Tongue (tissue), 2 donors: ENCODE results near the gene CHRNA3.

DNA sequence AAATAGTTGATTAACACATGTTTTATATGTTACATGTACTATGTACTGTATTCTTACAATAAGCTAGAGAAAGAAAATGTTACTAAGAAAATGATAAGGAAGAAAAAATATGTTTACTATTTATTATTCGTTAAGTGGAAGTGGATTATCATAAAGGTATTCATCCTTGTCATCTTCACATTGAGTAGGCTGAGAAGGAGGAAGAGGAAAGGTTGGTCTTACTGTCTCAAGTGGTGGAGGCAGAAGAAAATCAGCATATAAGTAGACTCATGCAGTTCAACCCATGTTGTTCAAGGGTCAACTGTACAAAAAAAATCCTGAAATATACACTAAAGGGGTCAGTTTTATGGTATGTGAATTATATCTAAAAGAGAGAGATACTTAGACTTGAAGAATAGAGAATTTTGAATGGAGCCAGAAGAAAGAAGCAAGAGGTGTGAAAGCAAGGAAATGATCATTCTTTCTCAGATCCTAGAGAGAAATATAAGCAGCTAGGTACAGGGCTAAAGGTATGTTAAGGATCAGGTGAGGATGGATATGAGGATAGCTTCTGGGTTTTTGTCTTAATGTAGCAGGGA, 5.8 kb downstream of the HMG20A start:
- RAMPAGE, long total RNA, result no peak

GRCh38 chr15:77622982-77623383, 9.7 kb downstream of the LINGO1 start:
- RAMPAGE, long total RNA, result no peak

GRCh38 chr15:77910359-77910901, 167.1 kb downstream of the TBC1D2B start:
- RAMPAGE, long total RNA, result no peak

DNA sequence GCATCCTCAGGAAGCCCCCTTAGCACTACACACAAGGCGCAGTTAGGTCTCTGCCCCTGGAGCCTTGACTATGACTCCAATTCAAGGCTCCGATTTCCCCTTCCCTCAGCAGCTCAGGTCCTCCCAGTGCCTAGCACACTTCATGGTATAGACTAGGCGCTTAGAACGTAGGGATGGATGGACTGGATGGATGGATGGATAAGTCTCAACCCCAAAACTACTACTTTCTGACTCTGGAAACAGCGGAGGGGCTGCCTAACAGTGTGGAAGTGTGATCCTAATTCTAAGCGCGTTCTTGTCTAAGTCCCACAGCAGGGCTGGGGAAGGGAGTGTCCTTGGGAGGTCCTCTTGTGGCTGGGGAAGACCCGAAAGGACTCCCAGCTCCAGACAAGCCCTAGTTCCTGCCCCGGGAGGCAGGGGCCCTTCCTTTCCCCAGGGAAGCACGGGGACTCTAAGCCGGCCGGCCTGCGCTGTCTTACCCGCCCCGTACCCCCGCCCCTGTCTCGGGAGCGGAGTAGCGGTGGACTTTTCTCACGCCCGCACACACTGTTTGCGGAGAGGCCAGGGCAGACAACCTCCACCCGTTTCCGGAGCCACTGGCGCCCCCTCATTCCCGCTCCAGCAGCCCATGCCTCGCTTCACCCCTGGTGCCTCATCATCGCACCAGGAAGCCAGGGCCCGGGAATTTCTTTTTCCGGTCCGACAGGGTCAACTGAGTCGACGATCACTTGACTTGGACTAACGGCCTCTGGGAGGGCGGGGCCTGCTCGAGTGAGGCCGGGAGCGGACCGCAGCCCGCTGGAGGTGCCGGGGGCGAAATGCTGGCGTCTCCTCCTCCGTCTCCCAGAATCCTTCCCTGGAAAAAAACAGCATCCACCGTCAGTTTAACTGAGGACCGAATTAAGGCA, 133.4 kb downstream of the TBC1D2B start:
- RAMPAGE, long total RNA, result no peak

- RAMPAGE, long total RNA, result no peak
Observed at GRCh38 chr15:77993909-77994553, 83.5 kb downstream of the TBC1D2B start.

GRCh38 chr15:78002803-78003822, 74.4 kb downstream of the TBC1D2B start:
- RAMPAGE, long total RNA, result no peak

GRCh38 chr15:78012591-78013531, 64.7 kb downstream of the TBC1D2B start:
- RAMPAGE, long total RNA, result no peak

DNA sequence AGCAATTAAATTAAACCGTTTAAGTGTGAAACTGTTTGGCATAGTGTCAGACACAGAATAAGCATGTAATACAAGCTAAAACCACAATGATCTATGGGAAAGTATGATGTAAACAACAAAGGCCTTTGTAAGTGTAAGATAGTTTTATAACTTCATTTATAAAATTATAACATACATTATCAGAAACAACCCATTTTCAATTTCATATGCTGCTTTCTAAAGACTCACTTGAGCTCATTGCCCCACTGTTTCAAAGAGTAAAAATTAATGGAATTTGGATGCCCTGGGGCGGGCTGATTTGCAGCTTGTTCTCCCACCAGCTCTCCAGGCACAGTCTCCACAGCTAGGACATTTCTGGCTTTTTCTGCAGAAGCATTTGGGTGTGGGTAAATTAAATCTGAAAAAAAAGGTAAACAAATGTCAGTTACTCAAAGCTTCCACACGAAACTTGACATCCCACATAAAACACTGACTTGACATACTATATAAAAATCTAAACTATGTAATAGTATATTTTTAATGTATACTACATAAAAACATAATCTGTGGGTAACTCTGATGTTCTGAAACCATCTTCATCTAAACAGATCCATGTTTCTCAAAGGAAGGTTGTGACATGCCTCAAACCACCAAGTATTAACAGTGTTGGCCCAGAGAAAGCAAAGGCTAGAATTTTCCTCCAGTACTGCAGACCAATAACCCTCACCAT, 32.7 kb downstream of the TBC1D2B start:
- RAMPAGE, long total RNA, result no peak

- RAMPAGE, long total RNA, result no peak
Observed at GRCh38 chr15:78083868-78084826, 6.6 kb upstream of the TBC1D2B start.

DNA sequence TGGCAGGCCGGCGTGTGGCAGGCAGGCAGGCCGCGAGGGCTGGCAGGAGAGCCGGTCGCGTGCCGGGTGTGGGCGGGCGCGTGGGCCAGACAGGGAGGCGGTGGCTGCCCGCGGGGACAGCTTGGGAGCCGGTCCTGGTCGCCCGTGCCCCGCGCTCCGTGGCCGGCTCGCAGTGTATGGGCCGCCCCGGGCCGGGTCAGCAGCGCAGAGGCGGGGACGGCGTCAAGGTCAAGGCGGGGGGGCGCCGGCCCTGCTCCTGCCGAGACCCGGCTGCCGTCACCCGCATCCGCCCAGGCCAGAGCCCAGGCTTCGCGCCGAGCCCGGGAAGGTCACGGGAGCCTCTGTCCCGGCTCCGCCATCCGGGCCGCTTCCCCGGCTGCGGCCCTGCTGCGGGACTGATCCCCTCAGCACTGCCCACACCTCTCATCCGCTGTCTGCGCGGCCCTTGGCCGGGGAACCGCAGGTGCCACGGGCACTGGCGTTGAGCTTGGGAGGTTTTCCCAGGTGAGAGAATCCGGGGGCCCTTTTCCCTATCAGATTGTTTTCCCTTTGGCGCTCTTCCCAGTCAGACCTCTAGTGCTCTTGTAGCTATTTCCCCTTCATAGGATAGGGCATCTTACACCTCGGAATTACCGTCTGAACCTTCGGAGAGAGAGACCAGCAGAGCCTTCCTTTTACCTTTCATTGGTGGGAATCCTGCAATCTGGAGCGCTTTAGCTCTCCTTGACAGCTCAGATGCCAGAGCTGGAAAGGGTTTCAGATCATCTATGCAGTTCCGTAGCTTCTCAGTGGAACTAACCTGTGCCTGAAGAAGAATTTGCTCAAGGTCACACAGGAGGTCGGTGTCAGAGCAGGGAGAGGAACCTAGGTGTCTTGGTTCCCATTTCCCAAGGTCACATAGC, 528 bp downstream of the IDH3A start:
- RAMPAGE, long total RNA, result no peak

DNA sequence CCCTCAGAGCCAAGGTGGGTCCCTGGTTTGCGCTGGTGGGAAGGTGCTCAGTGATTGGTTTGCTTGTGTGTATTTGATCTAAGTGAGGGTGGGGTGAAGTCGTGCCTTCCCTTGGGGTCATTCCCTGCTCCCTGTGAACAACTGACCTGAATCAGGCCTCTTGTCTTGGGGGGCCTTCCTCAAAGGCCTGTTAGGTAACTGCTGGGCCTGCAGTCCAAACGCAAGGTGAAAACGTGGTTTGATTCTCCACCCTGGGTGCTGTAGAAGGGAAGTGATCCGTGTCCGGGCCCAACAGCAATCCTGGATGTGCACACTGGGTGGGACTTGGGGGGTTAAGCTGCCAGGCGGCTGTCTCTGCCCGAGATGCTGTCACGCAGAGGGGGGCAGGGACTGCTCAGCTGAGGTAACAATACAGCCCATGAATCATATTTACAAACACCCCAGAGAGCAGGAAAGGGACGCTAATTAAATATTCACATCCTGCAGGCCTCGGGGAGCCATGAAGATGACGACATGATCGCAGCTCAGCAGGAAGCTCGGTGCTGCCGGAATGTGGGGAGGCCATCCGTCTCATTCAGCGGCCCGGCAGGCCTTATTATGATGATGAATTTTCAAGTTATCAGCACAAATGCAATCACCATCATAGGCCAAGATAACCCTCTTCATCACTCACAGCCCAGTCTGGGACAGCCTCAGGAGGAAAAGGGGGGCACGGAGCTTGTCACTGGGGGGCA, 18.0 kb upstream of the CRABP1 start:
- RAMPAGE, long total RNA, result no peak

- RAMPAGE, long total RNA, result no peak
Observed at GRCh38 chr15:78406216-78406424, 31.9 kb upstream of the IREB2 start.

GRCh38 chr15:78438375-78439247, 595 bp downstream of the IREB2 start:
- RAMPAGE, long total RNA, result no peak

DNA sequence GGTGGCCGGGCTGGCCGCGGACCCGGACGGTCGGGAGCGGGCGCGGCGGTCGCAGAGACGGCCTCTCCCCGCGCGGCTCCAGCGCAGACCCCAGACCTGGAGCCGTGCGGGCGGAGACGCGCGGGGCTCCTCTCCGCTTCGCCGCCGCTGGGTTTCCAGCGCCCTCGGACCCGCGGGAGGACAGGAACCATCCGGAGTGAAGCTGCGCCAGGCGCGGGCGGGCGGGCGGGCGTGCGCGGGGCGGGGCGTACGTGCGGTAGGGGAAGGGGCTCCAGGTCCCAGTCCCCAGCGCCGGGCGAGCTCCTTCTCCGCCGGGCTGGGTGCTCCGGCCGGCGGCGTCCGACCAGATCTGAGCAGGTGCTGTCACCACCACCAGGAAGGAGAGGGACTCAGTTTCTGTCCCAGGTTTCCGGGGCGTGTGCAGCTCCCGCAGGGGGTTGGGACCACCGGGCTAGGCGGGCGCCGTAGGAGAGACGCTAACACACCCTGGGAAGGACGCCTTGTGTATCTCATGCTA, at the start of gene CHRNA3:
Gene CHRNA3 (minus strand): TSS at position 198 of the 517 bp plus-strand sequence.
- RAMPAGE, long total RNA, result no peak

- RAMPAGE, long total RNA, result no peak
Observed at GRCh38 chr15:78759936-78760654, 51.2 kb downstream of the ADAMTS7 start.

DNA sequence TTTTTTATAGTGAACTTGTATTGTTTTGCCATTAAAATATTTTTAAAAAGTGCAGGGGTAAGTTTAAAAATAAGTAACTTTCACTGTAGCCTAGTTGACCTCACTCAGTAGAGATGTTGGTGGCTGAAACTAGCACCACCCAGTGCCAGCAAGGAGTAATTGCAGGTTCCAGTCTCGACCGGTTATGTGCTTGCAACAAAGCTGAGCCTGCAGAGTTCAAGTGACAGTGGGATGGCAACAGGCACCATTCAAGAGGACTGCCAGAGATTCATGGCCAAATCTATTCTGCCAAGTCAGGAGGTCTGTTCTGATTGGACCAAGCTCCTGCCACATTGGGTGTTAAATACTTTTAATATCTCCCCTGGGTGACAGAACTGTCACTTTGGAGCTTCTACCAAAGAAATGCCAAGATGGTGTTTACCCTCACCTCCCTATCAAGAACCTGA, 2.7 kb downstream of the ADAMTS7 start:
- RAMPAGE, long total RNA, result no peak

- RAMPAGE, long total RNA, result no peak
Observed at GRCh38 chr15:78874814-78875721, 2.4 kb downstream of the MORF4L1 start.

DNA sequence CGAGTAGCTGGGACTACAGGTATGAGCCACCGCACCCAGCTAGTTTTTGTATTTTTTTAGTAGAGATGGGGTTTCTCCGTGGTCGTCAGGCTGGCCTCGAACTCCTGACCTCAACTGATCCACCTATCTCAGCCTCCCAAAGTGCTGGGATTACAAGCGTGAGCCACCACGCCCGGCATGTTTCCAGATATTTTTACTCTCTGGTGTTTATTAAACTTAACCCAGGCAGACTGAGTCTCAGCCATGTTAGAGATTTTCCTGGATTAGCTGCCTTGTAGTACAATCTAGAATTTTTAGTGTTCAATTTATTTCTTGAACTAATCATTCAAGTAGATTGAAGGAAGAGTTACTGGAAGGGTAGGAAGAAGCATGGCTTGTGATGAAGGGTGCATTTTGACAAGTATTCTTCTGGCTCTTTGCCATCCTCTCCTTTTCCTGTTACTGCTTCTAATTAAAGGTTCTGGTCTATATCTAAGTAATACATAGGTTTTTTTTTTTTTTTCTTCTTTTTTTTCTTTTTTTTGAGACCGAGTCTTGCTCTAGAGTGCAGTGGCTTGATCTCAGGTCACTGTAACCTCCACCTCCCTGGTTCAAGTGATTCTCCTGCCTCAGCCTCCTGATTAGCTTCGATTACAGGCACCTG, 27.8 kb downstream of the MORF4L1 start:
- RAMPAGE, long total RNA, result no peak

DNA sequence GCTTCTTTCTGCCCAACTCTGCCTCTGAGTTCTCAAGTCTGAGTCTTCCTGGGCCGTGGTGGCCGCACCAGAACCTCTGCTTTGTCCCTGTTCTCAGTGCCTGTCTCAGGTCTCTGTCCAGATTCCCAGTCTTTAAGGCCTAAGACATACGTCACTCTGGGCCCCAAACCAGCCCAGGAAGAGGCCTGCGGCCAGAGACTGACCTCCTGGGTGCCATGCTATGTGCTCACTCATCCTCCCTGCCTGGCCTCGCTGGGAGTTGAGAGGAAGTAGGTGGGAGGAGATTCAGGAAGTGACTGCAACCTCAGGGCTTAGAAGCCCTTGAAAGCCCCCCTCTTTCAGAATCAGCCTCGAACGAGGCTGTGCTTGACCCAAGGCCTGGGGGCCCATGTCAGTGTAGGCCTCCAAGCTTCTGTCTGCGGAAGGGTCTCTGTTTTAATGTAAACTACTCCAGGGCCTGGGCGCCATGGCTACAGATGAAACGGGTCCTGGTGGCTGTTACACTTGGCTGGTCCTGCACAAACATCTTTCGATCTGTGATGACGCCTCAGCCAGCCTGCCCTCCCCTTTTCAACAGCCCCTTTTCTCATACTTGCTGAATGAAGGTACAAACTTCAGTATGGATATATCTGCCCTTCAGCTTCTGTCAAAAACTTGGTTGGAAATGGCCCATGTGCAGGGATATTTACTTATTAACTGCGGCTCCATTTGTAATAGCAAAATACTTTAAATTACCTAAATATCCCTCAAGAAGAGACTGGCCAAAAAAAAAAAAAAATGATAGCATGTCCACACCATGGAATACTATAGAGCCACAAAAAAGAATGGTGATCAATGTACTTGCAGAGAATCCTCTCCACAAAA, 11.7 kb downstream of the RASGRF1 start:
- RAMPAGE, long total RNA, result no peak

- RAMPAGE, long total RNA, result no peak
Observed at GRCh38 chr15:79283525-79284117, 1.1 kb downstream of the ANKRD34C start.